Mesenchymal stem cell of the bone marrow (primary cell): ENCODE results near the genes PRSS8, PYCARD, TRIM72 and ARMC5.

- CAGE, long polyA plus RNA, result no peak
Measured at GRCh38 chr16:30976199-30976950, 8.6 kb upstream of the HSD3B7 start.

GRCh38 chr16:30979832-30980939, 4.8 kb upstream of the HSD3B7 start:
- CAGE, long polyA plus RNA, result no peak

GRCh38 chr16:31105636-31106390, 2.4 kb upstream of the BCKDK start:
- CAGE, long polyA plus RNA, result no peak

GRCh38 chr16:31112640-31113465, 4.6 kb upstream of the KAT8 start:
- CAGE, long polyA plus RNA, result no peak

DNA sequence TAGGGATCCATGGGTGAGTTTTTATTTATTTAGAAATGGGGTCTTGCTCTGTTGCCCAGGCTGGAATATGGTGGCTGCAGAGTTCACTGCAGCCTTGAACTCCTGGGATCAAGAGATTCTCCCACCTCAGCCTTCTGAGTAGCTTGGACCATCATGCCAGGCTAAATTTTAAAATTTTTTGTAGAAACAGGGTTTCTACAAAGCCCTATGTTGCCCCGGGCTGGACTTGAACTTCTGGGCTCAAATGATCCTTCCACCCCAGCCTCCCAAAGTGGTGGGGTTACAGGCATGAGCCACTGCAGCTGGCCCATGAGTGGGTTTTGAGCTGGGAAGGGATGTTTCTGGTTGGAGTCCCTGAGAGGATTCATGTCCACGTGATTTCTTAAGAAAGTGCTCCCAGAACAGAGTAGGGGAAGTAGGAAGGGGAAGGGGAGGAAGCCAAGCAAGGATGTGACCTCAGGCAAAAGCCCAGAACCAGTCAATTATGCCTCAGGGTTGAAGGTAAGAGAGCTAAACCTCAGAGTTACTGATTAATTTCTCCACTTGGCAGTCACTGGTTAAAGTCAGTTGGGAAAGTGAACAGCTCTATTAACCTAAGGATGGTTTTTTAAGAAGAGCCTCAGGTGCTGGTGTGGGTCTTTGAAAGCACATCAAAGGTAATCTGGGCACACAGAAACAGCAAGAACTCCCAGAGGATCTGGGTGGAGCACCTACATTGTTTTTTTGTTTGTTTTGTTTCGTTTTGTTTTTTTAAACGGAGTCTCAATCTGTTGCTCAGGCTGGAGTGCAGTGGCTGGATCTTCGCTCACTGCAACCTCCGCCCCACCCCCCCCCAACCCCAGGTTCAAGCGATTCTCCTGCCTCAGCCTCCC, 3.8 kb upstream of the KAT8 start:
- CAGE, long polyA plus RNA, result no peak

DNA sequence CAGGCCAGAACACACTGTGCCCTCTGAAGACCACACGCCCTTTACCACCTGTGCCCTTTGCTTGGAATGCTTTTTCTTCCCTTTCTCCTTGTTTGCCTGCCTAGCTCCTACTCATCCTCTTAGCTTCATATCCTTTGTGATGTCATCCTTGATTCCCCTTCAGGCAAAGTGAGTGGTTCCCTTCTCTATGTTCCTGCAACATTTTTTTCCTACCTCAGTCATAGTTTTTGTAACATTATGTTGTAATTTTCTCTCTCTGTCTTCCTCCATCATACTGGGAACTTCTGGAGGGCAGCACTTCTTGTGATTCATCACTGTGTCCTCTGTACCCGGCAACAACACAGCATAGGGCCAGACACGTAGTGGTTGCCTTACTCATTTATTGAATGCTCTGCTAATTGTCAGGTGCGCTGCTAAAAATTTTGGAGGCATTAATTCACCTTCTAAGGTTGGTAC, 973 bp downstream of the KAT8 start:
- CAGE, long polyA plus RNA, result no peak

DNA sequence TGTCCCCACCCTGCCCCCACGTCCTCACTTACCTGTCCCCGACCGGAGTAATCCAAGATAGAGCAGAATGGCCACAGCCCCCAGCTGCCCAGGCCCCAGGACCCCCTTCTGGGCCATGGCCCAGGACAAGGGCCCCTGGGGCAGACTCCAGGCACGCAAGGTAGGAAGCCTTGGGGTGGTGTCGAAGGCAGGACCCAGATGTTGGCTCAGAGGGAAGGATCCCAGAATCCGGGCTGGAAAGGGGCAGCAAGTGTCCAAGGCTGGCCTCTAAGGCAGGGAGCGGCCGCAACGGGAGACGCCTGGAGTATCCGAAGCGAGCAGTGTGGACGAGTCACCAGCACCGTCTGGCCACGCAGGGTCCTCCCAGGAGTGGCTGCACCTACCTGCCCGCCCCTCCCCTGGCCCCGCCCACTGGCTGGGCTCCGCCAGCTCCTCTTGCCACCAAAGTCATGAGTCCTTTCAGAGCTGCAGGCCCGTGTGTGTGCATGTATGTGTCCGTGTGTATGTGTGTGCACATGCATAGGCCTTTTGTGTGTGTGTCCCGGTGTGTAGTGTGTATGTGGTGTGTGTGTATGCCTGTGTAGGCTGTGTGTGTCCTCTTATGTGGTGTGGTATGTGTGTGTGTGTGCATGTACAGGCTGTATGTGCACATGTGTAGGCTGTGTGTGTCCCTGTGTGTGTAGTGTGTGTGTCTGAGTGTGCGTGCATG, at the start of gene PRSS8:
Gene PRSS8, minus strand, starts transcription at position 346 of the 709 bp plus-strand sequence.
- CAGE, long polyA plus RNA, result no peak

- CAGE, long polyA plus RNA, result no peak
Measured at GRCh38 chr16:31184724-31185071, 4.8 kb downstream of the FUS start.

GRCh38 chr16:31202015-31203059, at the start of gene PYCARD:
Gene PYCARD, minus strand, starts transcription at chr16:31202760.
- CAGE, long polyA plus RNA, result no peak

DNA sequence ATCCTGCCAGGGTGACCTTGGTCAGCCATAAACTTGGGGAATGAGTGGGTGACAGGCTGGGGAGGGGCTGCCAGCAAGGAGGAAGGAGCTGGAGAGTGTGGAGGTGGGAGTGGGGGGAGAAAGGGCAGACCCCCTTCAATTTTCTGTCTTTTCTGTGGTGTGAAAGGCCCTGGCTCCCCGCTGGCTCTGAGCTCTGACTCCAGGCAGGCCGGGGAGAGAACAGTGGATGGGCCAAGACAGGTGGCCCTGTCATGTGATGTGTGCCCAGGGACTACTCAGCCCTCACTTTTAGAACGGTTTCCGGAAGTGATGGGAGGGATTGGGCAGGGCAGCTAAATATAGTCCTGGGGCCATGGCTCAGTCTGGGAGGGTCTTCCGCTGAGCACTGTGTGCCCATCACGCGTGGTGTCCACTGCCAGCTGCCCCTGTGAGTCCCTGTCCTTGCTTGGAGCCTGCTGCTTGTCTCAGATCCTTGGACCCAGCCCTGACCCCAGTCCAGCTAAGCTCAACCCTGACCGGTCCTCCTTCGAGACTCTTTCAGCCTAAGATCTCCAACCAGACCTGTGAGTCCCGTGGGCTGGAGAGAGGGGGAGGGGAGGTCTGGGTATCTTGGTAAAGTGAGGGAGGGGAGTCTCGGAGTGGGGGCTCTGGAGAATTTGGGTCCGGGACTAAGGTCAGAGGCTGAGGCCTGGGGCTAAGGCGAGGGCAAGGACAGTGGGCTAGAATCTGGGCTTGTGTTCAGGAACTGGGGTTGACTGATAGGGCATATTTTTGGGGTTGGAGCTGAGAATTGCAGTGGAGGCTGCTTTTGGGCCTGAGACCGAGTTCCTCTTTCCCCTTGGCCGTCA, at the start of gene TRIM72:
Gene TRIM72, plus strand, starts transcription at position 385 of the 848 bp plus-strand sequence.
- CAGE, long polyA plus RNA, result no peak

DNA sequence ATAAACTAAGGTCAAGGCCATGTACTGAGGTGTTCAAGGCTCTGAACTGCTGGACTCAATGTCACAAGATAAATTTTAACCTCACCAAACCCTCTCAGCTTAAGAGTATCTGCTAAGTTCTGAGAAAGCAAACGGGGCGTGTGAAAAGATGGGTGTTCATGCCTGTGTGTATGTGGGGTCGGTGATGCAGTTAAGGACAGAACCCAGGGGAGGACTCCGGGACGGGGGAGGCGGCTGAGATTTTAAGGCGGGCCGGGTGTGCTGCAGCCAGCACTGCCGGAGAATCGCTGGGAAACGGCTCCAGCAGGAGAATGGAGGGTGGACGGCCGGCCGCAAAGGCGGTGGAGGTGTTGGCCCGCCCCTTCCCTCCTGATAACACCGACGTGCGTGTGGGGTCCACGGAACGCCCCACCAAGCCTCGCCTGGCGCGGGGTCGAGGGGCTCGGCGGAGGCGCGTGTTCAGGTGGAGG, 754 bp downstream of the ZNF843 start:
- CAGE, long polyA plus RNA, result no peak

- CAGE, long polyA plus RNA, result no peak
Measured at GRCh38 chr16:31458509-31459563, at the start of gene ARMC5. Gene ARMC5, plus strand, starts transcription at chr16:31459501.

GRCh38 chr16:31462045-31462454, 2.7 kb downstream of the ARMC5 start:
- CAGE, long polyA plus RNA, result no peak

DNA sequence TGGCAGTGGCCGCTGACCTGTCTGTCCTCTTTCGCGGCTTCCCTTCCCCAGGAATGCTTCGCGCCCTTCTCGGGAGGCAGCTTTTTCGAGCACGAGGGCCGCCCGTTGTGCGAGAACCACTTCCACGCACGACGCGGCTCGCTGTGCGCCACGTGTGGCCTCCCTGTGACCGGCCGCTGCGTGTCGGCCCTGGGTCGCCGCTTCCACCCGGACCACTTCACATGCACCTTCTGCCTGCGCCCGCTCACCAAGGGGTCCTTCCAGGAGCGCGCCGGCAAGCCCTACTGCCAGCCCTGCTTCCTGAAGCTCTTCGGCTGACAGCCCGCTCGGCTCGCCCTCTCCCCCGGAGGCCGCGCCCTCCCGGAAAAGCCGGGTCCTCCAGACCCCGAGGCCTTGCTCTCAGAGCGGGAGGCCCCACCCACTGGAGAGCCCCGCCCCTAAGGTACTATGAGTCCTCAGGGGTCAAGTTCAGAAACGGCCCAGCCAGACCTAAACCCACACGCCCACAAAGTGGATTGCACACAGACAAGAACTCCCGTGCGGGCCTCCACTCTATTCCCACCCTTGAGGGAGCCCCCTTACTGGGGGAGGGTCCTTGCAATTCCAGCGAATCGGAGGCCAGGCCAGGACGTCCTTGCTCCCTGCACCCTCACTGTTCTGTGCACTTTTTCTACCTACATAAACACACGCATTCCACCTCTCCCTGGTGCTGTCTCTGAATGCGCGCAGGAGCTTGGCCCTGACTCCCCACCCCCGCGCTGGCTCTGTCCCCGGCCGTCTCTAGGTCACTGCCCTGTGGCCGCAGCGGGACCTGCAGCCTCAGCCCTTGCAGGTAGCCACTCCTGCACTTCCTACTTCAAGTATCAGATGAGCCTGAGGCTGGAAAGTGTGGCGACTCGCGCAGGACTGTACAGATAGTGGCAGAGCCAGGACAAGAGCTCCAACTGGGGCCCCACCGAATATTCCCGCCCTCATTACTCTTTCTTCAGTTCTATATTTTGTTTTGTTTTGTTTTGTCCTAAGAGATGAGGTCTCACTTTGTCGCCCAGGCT, 5.3 kb upstream of the SLC5A2 start:
- CAGE, long polyA plus RNA, result no peak

DNA sequence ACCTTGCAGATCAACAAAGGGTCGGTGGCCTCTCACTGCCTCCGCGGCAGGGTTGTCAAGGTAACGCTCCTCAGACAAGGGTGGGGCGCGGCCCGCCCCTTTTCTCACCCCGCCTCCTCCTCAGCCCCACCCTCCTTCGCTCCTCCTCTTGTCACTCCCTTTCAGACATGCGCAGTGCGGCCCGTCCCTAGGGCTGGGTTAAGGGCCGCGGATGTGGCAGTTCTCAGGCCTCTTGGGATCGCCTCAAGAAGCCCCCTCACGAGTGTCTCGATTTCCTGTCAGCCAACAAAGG, 516 bp downstream of the TP53TG3D start:
- CAGE, long polyA plus RNA, result no peak

DNA sequence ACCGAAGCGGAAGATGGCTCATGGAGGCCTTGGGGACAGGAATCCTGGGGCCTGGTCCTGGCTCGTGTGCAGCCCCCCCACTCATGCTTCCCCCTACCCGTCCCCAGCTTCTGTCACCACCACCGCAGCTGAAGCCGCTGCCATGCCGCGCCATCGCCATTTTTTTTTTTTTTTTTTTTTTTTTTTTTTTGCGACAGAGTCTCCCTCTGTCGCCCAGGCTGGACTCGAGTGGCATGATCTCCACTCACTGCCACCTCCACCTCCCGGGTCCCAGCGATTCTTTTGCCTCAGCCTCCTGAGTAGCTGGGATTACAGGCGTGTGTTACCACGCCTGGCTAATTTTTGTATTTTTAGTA, 1683.6 kb downstream of the TP53TG3F start:
- CAGE, long polyA plus RNA, result no peak

DNA sequence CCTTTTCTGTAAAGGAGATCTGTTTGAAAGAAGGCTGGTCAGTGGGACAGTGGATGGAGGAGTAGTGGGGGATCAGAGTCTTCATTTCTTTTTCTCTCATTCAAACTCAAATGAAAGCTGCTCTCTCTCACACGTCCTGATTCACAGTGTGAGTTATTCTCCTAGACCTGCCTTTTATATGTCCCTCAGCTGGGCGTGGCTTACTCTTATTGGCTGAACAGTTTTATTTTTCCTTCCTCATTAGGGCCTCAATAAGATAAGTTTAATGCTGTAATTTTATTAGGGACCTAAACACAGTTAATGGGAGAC, 1925.5 kb downstream of the TP53TG3F start:
- CAGE, long polyA plus RNA, result no peak

DNA sequence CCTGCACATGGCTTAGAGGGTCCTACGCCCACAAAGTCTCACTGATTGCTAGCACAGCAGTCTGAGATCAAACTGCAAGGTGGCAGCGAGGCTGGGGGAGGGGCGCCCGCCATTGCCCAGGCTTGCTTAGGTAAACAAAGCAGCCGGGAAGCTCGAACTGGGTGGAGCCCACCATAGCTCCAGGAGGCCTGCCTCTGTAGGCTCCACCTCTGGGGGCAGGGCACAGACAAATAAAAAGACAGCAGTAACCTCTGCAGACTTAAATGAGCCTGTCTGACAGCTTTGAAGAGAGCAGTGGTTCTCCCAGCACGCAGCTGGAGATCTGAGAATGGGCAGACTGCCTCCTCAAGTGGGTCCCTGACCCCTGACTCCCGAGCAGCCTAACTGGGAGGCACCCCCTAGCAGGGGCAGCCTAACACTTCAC, 2009.6 kb downstream of the TP53TG3F start:
- CAGE, long polyA plus RNA, result no peak

- CAGE, long polyA plus RNA, result no peak
Measured at GRCh38 chr16:46732112-46732597, 16.0 kb downstream of the MYLK3 start.

GRCh38 chr16:46829784-46830268, 1.2 kb downstream of the C16orf87 start:
- CAGE, long polyA plus RNA, result no peak